ENCODE results near the genes IGFN1 and NAV1.

DNA sequence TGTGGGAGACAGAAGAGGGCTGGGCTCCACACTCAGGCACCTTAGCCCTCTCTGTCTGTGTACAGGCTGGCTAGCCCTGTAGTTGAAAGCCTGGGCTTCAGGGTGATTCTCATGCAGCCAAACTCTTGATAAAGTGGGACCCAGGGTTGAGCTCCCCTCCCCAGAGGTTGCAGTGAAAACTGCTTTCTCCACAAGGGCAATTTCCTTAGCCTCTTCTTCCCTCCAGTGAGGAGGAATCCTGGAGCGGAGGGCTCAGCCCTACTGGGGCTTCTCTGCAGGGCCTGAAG, 31.8 kb downstream of the KIF21B start:
- PRO-cap = no peak
- RAMPAGE, long total RNA = no peak

- PRO-cap = no peak
- RAMPAGE, long total RNA = no peak
Observed at GRCh38 chr1:201019871-201020701, 3.4 kb downstream of the KIF21B start.

GRCh38 chr1:201114879-201115331, 2.7 kb upstream of the CACNA1S start:
- PRO-cap = no peak
- RAMPAGE, long total RNA = no peak

DNA sequence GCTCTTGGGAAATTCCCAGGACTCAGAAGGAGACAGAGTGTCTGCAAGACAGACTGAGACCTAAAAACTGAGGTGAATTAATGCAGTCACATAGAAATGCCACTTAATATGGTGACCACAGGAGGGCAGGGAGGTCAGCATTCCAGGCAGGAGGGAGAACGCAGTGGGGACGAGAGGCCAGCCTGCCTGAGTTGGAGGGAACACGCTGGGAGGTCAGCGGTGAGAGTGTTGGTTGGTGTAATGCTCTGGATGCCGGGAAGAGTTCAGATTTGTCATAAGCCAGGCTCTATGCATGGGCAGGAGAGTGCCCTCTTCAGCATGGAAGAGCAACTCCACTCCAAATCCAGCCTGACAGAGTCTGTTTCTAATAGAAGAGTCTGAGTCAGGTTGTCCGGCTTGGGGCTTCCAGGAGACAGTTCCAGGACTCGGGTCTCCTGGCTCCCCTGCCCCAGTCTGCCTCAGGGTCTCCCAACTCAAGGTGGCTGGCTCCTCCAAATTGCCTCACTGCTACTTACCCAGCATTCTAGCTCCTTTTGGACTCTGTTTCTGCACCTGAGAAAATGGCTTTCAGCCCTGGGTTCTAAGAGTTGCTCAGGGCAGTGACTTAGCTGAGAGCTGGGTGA, 5.7 kb upstream of the IGFN1 start:
- PRO-cap = no peak
- RAMPAGE, long total RNA = no peak

- PRO-cap = no peak
- RAMPAGE, long total RNA = no peak
Observed at GRCh38 chr1:201190464-201191098, at the start of gene IGFN1. TSS of gene IGFN1 (plus strand) at chr1:201190824.

DNA sequence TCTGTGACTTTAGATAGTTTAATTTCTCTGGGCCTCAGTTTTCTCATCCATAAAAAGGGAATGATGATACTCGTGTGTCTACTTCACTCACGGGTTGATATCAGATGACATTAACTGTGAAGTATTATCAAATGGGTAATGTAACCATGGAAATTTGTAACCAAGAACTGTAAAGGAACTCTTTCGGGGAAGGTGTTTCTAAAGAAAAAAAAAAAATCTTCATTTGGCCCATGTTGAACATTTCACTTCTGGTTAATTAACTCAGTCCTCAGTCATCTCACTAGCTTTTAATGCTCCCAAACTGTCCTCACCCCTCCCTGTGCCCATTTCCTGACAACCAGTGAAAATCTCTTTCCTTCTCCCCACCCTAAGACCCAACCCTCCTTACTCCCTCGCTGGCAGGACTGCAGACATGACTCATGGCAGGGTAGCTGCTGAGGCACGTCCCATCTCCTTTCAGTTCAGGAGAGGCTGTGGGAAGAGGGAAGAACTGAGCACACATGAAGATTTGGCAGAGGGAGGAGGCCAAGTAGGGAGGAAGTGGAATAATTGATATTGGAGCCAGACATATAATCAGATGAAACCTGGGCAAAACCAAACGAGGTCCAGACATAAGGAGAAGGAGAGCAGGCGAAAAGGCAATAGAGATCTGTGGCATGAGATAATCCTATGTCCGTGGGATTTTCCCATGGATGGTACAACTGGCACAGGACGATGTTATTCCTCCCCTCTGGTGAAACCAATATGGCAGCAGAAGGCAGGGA, 12.6 kb downstream of the PKP1 start:
- PRO-cap = no peak
- RAMPAGE, long total RNA = no peak

DNA sequence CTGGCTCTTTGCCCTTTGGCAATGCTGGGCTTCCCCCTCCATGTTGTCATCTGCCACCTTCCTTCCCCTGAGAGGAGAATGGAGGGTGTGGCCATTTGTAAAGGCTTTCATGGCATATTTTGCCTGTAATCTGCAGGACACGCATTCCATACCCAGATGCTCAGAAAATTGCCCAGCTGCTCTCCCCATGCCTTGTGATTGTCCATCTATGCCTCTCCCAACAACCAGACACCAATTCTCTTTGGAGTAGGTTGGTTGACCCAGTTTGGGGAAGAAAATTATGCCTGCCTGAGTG, 27.8 kb downstream of the PKP1 start:
- PRO-cap = no peak
- RAMPAGE, long total RNA = no peak

DNA sequence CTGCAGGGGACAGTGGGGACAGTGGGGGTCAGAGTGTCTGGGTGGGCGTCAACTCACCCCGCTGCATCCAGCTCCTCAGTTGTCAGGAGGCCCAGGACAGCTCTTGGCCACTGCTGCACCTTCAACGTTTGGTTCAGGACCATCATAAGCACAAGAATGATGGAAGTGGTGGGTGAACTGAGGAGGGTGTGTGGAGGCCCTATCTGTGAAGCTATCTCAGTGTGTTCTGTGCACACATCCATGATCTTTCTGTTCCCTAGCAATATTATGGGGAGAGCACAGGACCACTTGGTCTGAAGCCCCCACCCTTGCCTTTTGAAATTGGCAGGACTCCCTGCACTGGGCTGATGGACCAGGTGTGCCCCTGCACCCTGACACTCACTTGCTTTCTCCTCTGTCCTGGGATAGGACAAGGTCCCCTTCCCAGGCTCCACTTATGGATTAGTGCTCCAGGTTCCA, 21.6 kb downstream of the TNNT2 start:
- PRO-cap = no peak
- RAMPAGE, long total RNA = no peak

DNA sequence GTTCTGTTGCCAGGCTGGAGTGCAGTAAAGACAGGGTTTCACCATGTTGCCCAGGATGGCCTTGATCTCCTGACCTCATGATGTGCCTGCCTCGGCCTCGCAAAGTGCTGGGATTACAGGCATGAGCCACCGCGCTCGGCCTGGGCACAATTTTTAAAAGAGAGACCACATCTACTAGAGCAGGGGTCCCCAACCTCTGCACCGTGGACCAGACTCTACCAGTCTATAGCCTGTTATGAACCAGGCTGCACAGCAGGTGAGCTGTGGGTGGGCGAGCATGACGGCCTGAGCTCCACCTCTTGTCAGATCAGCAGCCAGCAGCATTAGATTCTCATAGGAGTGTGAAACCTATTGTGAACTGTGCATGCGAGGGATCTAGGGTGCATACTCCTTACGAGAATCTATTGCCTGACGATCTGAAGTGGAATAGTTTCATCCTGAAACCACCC, 20.8 kb downstream of the TNNT2 start:
- PRO-cap = no peak
- RAMPAGE, long total RNA = no peak

- PRO-cap = no peak
- RAMPAGE, long total RNA = no peak
Observed at GRCh38 chr1:201378307-201379379, 1.2 kb upstream of the TNNT2 start.

DNA sequence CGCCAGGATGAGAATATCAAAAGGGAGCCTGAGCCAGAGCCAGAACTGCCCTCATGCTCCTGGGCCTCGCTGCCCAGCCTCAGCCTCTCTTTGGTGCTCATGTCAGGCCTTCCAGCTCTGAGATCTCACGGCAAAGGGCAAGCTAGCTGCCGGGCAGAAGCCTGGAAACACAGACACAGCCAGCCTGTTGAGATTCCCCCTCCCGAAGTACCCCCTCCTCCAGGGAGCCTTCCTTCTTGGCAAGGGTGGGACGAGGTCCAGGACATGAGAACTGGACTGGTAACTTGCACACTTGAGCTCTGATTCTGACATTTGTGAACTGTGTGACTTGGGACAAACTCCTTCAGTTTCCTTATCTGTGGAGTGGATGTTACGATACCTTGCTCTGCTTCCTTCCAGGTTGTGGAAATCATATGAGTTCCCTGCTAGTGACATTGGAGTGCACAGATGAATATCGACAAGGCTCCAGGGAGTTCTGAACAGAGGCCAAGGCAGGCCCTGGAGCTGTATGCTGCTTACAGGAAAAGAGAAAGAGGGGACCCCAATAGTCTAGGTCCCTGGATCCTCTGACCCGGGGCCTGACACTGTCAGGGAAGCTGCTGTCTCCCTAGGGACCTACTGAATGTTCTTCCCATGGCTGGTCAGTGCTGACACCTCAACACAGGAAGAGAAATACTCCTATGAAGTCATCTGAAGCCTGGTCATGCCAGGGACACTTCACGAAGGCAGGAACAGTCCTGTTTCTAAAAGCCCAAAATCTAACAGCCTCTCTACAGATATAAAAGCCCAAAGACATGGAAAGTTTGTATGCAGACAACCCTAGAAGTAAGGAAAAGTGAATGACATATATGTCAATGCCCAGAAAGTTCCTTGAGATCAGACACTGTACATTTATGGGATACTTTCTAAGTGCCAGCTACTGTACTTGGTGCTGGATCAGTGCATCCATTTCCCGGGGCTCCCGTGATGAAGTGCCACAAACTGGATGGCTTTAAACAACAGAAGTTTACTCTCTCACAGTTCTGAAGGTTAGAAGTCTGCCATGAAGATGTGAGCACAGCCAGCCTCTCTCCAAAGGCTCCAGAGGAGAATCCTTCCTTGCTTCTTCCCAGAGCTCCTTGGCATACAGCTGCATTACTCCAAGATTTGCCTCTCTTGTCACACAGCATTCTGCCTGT, 1.7 kb upstream of the LAD1 start:
- PRO-cap = no peak
- RAMPAGE, long total RNA = no peak

DNA sequence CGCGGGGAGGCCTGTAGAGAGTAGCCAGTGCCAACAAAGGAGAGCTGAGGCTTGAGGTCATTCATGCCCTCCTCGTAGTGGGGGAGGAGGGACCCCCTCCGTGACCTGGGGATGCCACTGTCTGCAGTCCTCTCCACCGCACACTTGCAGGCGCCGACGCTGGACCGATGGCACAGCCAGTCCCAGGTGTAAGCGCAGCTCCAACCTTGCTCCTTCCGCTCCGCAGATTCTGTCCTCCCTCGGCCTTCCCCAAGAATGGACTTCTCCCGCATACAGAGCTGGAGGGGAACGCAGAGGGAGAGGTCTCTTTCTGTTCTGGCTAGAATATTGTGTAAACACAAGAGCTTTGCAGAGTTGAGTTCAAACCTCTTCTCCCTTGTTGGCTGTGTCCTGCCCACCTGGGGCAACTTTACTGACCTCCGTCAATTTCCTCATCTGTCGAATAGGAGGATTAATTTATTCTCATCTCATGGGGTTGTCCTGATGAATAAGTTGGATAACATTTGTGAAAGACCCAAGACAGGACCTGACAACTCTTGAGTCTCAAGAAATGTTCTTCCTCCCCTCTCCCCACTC, 819 bp upstream of the PHLDA3 start:
- PRO-cap = no peak
- RAMPAGE, long total RNA = no peak

DNA sequence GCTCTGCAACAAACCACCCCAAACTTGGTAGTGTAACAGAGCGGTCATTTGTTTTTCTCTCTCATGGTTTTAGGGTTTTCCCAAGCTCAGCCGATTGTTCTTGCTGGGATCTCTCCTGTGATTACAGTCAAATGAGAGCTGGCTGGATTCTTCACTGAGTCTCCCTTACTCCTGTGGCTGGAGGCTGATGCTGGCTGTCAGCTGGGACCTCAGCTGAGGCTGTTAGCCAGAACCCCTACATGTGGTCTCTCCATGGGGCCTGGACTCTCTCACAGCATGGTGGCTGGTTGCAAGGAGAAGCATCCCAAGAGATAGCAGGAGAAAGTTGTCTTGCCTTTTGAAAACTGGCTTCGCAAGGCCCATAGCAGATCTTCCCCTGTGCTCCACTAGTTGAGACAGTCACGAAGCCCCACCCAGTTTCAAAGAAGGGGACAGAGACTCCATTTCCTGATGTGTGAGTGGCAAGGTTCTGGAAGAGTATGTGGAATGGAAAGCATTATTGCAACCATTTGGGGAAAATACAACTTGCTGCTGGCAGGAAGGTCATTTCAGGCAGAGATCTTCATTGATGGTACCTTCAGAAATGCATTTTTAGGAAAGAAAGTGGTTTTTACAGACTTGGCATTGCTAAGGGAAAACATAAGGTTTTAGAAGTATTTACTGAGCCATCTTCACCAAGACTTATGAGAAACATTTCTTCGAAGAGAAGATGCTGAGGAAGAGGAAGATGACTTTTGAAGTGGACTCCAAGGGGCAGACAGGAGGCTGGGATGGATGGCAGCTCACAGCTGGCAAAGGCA, 7.5 kb upstream of the CSRP1 start:
- PRO-cap = no peak
- RAMPAGE, long total RNA = no peak

DNA sequence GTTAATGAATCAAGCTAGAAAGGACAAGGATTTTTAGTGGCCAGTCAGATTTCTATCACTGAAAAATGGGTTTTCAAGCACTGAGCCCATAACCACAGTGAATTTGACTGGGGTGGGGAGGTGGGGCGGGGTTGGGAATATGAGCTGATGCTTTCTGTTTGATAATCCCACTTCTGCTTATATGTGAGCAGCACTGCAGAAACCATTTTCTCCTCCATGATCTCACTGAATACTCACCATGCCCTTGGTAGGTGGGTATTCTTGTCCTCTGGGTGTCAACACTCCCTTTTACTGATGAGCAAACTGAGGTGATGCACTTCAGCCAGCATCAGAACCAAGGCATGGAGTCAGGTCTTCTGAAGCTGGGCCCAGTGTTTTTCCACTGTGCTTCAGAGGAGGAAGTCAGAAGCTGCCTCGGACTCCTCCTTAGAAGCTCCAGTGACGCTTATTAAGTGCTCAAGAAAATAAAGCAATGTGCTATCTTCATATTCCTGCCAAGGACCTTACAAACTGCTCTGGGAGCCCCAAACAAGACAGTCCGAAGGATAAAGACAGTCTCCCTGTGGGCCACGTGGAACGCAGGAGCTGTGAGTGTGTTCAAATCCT, 3.3 kb upstream of the NAV1 start:
- PRO-cap = unidirectional peak, plus-strand start at position 206 of the sequence
- RAMPAGE, long total RNA = no peak

- PRO-cap = no peak
- RAMPAGE, long total RNA = no peak
Observed at GRCh38 chr1:201538849-201539564, at the start of gene NAV1. TSS of gene NAV1 (plus strand) at chr1:201539127.

DNA sequence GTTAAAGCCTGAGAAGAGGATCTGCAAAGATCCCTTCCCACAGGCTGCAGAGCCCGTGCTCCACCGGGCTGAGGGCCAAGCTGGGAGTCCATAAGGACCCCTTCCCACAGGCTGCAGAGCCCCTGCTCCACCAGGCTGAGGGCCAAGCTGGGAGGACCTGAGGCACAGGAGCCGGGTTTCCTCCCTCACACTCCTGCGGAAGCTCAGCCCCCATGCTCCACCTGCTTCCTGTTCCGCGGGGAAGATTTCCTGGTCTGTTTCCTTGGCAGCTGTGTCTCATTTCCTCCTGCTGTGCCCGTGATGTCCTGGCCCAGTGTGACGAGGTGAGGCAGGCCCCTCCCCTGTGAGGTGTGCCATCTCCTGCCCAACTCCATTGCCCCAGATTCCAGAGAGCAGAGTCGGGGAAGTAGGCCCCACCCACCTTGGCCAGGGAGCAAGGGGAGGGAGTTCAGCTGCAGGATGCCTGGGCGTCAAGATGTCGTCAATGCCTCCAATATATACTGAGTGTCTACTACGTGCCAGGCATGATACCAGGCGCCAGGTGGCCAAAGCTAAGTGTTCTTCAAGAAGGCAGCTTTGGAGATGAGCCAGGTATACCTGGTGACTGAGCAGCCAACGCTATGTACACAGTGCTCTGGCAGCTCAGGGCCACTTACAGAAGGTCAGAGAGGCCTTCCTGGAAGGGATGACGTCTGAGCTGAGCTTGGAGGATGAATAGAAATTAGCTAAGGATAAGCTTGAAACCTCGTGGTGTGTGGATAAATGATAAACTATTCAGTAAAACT, 58.8 kb downstream of the NAV1 start:
- PRO-cap = no peak
- RAMPAGE, long total RNA = no peak

- PRO-cap = no peak
- RAMPAGE, long total RNA = no peak
Observed at GRCh38 chr1:201649139-201649645, 110.3 kb downstream of the NAV1 start.

- PRO-cap = no peak
- RAMPAGE, long total RNA = no peak
Observed at GRCh38 chr1:201740488-201740870, 88.5 kb upstream of the IPO9 start.

DNA sequence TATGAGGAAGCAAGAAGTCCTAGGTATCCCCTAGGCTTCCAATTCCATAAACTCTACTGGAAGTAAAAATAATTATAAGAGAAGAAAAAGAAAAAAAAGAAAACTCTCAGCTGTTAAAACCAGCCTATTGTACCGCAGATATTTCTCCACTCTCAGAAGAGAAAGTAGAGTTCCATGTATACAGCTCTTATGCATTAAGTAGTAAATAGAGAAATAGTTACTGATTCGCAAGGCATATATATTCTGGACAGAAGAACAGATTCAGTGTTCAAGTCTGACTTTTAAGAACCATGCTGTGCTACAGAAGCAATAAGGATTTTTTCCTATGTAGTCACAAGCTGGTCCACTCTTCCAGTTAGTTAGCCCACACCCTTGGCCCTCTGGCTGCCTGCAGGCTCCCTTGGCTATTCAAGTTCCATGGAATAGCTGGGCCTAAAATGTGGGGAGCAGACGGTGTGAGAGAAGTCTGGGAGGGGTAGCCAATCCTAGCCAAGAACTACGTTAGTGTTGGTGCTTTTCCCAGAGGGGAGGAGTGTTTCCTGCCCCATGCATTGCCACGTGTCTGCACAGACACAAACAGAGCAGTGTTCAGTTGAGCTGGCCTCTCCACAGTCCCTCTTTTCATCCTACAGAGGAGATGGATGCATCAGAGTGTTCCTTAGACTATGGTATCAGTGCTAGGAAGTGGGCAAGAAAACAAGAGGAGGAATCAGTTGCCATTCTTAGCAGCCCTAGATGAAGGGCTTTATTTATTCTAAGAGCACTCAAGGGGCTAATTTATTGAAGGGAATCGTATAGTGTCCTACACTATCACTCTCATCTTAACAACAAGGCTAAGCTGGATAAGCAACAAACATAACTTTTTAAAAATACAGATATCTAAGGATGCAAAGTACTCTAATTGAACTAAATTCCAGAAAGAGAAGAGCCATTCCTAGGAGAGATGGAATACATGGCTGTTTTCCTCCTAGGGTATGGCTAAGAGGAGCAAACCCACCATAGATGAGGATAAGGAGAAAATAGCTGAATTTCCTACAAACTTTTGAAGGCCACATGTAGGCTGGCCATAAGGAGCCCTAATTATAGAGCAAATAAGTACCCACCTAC, 58.9 kb upstream of the IPO9 start:
- PRO-cap = no peak
- RAMPAGE, long total RNA = no peak

GRCh38 chr1:201786655-201787242, 42.2 kb upstream of the IPO9 start:
- PRO-cap = no peak
- RAMPAGE, long total RNA = no peak